PC-3 (cell line): ENCODE measurements around the gene HTRA3.

GRCh38 chr4:7958900-7959611, 19.4 kb upstream of the AFAP1 start:
- RAMPAGE, long total RNA = no peak

- RAMPAGE, long total RNA = no peak
Measured at GRCh38 chr4:7968534-7968854, 28.8 kb upstream of the AFAP1 start.

- RAMPAGE, long total RNA = no peak
Measured at GRCh38 chr4:8050354-8051103, 108.1 kb downstream of the ABLIM2 start.

GRCh38 chr4:8096944-8097788, 61.4 kb downstream of the ABLIM2 start:
- RAMPAGE, long total RNA = no peak

DNA sequence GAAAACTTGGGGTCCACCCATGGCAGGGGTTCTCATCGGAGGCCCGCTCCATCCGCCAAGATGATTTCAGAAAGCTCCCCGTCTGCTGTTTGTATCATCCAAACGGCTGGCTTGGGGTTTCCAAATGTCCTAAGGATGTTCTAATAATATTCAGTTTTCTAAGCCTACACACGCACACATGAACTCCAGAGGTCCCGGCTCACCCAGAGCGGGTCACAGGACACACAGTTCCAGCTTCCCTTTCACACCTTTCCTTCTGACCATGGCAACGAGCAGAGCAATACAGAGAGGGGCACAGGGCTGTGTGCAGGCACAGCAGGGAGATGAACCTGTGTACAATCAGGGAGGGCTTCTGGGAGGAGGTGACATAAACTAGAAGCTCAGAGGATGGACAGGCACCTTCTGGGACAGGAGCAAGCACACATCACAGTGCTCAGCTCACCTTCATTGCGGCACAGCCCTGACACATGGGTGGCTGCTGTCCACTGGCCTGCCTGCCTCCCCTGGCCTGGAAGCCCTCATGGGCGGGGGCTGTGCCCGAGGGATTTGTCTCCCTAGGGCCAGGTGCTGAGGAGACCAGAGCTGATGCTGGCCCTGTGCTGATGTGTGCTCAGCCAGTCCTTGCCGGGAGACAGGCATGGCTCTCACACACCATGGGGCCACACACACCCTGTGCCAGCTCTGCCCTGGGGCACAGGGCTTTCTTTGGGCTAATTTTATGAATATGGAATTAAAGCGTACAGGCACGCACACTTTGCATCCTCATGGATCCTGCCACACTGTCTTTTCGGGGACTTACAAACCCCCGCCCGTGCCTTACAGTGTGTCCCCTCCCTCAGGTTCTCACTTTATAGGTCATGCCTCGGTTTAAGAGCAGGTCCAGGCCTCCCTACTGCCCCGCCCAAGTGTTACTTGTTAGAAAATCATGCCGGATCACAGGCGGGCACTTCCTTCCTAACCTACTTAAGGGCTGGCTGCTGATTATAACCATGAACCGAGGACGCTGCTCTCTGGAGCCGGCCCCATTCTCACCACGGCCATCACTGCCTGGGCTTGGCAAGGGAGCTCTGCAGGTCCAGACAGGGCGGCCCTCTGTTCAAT, 44.6 kb downstream of the ABLIM2 start:
- RAMPAGE, long total RNA = no peak

DNA sequence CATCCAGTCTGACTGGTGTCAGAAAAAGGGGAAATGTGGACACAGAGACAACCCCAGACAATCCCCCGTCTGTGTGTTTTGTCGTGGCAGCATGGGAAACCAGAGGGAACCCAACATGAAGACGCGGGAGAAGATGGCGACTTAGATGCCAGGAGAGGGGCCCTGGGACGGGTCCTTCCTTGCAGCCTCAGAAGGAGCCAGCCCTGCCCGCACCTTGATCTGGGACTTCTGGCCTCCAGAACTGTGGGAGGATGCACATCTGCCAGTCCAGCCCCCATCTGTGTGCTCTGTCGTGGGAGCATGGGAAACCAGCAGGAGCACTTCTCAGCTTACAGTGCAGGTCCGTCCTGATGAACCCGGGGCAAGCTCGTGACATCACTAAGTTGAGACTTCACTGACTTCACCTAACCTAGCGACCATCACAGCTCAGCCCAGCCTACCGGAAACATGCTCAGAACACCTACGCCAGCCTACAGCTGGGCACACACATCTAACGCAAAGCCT, 38.2 kb downstream of the ABLIM2 start:
- RAMPAGE, long total RNA = no peak

DNA sequence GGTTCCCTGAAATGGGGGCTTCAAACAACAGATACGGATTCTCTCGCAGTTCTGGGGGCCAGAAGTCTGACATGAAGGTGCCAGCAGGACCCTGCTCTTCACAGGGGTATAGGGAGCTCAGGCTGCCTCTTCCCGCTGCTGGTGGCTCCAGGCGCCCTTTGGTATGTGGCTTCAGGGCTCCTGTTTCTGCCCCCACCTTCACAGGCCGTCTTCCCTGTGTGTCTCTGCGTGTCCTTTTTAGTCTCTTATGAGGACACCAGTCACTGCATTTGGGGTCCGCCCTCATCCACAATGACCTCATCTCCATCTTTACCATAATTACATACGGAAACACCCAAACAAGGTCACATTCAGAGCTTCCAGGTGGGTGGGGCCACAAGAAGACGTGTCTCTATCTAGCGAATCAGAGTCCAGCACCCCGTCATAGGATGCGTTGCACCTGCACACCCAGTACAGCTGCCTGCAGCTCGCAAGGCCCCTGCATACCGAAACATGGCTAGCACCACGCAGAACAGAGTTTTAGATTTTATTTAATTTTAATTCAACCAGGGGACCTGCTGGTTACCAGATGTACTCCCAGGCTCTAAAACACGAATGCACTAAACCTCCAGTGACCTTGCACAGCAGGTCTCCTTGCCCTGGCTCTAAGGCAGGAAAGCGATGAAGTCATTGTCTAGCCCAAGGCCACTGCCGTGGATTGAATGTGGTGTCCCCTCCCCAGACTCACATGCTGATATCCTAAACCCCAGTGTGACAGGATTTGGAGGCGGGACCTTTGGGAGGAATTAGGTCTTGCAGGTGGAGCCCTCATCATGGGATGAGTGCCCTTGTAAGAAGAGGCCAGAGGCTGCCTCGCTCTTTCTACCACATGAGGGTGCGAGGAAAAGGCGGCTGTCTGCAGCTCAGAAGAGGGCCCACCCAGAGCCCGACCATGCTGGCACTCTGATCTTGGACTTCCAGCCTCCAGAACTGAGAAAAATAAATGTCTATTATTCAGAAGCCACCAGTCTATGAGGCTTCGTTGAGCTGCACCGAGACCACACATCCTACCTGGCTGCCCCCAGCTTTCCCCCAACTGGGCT, 30.3 kb downstream of the ABLIM2 start:
- RAMPAGE, long total RNA = no peak

DNA sequence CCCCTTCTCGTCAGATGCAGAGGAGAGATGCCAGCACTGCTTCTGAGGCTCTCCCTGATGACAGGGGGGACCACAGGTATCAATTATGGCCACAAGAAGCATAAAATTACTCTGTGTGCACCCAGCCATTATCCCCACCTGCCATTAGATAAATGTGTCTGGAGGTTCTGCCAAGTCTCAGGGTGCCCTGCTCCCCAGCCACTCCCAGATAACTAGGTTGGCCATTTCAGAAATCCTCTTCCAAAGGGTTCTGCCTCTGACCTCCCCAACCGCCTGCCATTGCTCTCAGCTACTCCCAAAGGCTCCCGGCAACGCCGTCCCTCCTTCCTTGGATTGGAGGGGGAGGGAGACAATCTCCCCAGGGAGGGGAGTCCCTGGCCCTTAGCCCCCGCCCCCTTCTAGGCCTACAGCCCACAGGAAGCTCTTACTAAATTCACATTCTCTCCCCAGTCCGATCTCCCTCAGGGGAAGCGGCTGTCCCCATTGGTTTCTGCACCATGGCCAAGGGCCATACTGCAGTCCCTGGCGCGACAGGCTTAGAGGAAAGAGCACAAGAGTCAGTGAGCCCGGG, 1.3 kb downstream of the ABLIM2 start:
- RAMPAGE, long total RNA = no peak

DNA sequence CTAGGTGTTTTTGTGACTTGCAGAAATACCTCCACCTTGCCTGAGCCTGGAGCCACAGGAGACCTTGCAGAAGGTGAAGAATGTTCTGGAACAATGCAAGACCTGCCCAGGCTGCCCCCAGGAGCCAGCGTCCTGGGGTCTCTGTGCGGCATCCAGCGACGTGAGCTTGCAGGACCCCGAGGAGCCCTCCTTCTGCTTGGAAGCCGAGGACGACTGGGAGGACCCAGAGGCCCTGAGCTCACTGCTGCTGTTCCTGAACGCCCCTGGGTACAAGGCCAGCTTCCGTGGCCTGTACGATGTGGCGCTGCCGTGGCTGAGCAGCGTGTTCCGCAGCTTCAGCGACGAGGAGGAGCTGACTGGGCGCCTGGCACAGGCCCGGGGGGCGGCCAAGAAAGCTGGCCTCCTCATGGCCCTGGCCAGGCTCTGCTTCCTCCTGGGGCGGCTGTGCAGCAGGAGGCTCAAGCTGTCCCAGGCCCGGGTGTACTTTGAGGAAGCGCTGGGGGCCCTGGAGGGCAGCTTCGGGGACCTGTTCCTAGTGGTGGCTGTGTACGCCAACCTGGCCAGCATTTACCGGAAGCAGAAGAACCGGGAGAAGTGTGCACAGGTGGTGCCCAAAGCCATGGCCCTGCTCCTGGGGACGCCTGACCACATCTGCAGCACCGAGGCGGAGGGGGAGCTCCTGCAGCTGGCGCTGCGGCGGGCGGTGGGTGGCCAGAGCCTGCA, 28.0 kb downstream of the SH3TC1 start:
- RAMPAGE, long total RNA = no peak

- RAMPAGE, long total RNA = no peak
Measured at GRCh38 chr4:8227709-8228872, 29.0 kb downstream of the SH3TC1 start.

DNA sequence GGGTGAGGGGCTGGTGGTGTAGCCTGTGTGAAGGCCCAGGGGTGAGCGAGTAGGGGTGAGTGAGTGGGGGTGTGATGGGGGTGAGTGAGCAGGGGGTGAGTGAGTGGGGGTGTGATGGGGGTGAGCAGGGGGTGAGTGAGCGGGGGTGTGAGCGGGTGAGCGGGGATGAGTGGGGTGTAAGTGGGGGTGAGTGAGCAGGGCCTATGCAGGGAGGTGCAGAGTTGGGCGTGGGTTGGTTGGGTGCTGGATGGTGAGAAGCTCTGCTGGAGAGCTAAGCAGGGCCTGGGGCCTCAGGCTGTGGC, 30.2 kb downstream of the SH3TC1 start:
- RAMPAGE, long total RNA = no peak

GRCh38 chr4:8232579-8233472, 33.7 kb downstream of the SH3TC1 start:
- RAMPAGE, long total RNA = no peak

- RAMPAGE, long total RNA = no peak
Measured at GRCh38 chr4:8237815-8239046, 31.3 kb upstream of the HTRA3 start.

DNA sequence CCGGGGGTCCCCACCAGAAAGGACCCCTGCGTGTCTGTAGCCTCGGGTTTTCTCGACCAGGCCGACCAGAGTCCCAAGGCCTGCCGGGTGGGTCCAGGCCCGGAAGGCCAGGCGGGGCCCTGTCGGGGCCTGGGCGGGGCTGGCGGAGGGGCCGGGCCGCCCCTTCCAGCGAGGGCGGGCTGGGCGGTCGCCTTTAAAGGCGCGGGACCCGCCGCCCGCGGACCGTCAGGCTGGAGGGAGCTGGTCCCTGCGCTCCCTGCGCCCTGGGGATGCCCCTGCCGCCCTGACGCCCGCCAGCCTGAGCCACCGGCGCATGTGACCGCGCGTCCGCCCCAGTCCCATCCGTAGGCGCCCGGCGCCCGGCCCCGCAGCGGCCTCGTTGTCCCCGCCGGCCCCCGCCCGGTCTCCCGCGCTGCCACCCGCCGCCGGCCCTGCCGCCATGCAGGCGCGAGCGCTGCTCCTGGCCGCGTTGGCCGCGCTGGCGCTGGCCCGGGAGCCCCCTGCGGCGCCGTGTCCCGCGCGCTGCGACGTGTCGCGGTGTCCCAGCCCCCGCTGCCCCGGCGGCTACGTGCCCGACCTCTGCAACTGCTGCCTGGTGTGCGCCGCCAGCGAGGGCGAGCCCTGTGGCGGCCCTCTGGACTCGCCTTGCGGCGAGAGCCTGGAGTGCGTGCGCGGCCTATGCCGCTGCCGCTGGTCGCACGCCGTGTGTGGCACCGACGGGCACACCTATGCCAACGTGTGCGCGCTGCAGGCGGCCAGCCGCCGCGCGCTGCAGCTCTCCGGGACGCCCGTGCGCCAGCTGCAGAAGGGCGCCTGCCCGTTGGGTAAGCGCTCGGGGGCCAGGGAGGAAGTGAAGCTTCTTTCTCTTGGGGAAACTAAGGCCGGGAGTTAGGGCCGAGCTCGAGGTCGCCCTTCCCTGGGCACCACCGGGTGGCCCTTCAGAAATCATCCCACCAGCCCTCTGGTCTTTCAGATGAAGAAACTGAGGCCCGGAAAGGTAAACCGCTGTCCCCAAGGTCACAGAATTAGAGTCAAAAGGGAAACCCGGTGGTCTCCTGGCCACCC, at the start of gene HTRA3:
Gene HTRA3 (plus strand): TSS at position 225 of the 1,065 bp plus-strand sequence.
- RAMPAGE, long total RNA = no peak

- RAMPAGE, long total RNA = no peak
Measured at GRCh38 chr4:8271223-8271552, 1.6 kb downstream of the HTRA3 start.

- RAMPAGE, long total RNA = no peak
Measured at GRCh38 chr4:8286502-8286899, 16.9 kb downstream of the HTRA3 start.

DNA sequence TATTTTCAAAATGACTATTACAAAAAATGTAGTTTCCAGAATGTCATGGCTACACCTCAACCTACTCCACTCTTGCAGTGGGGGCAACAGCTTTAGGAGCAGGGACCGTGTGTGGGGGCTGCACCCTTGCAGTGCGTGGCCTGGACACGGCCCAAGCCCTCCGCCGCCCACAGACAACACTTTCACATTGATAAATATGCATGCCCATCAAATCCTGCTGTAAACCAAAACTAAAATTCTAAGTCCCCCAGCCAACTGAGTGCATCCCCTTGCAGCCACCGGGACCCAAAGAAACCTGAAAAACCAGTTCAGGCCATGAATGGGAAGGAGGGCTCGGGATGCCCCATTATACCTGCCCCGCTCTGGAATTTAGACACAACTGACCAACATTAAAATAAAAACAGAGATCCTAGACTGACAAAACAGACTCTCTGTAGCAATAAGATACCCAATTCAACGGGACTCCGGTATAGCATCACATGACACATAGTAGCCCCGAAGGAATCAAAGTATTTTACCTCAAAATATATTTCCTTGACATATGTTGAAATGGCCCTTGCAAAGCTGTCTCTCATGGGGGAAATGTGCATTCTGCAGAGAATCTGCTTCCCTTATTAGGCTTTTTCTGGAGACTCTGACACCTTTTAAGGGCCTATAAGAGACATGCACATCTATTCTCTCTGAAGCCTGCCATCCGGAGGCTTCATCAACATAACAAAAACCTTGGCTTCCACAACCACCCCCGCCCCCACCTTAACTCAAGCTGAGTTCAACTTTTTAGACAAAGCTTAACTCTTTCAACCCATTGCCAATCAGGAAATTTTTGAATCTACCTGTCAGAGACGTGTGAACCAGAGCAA, 82.7 kb downstream of the ACOX3 start:
- RAMPAGE, long total RNA = no peak

GRCh38 chr4:8472702-8472983, 32.1 kb downstream of the TRMT44 start:
- RAMPAGE, long total RNA = no peak

GRCh38 chr4:8478857-8479584, 38.4 kb downstream of the TRMT44 start:
- RAMPAGE, long total RNA = no peak

DNA sequence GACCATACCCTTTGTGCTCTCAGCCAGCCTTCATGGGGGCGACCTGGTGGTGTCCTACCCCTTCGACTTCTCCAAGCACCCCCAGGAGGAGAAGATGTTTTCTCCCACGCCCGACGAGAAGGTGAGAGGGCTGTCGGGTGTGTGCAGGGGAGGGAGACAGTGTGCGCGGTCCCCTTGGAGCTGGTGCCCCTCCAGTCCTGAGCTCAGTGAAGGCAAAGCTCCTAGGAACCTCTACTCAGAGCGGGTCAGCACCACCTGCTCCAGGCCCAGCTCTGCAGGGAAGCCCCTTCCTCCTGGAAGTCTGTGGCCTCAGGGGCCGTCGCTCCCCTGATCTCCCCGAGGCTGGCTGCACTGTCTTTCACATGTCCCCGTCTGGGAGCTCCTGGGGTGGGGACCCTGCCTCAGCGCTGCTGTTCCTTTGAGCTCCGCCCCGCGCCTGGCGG, 14.8 kb downstream of the CPZ start:
- RAMPAGE, long total RNA = no peak